ENCODE results near the genes C2orf80 and SPAG16.

GRCh38 chr2:208112989-208113317 lies 11.4 kb downstream of the CRYGD start:
- RRBS = no CpG with 5 or more reads among the region's 6 CpGs

DNA sequence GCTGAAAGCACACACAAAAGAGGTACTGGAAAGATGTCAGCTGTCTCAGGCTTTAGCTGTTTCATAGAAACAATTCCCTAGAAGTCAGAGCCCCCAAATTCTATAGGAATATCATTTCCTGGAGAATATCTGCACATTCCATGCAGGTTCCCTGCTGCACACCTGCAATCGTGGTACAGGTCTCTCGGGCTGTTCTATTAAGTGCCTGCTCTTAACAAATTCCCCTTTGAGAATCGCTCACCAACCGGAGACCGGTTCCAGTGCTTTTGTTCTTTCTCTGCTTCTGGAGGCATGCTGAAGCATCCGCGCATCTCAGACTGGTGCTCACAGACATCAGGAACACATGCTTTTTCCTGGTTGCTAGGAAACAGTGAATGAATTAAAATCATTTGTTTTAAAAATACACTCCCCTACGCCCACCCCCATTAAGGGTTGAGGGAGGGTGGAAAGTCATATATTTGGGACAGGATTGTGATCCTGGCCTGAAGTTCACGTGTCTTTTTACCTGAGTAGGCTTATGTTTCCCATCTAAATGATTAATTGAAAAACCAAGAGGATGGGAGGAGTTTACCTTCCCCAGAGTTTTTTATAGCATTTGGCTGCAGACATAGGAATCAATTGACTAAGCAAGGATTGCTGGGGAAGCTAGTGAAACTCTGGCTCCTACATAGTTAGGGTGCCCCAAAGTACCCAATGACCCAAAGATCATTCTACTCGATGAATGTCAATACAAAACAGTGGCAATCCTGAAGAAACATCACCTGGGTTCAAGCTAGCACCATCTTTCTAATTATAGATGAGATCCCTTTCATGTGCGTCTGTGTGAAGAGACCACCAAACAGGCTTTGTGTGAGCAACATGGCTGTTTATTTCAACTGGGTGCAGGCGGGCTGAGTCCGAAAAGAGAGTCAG lies at the start of gene C2orf80:
Gene C2orf80 (minus strand): TSS at position 319 of the 912 bp plus-strand sequence.
- RRBS = no CpG with 5 or more reads among the region's 13 CpGs

DNA sequence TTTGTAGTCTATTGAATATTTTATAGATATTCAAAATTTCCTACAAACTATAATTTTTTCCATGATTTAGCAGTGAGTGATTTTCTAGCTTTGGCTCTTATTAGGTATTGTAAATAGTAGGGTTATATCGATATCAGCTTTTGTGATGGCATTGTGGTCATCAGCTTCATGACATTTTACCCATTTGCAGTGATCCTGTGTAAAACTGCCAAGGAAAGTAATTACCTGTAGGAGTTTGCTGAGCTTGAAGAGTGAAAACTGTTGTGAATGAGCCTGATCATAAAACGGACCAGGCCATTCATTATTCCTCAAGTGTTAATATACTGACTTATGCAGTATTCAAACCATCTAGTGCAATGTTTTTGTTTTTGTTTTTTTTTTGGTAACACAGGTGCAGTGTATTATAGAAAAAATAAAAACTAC lies 48.6 kb upstream of the PTH2R start:
- RRBS = no CpG with 5 or more reads among the region's 2 CpGs

GRCh38 chr2:209495677-209496462 lies 72.0 kb downstream of the MAP2 start:
- RRBS = no CpG with 5 or more reads among the region's 3 CpGs

- RRBS = no CpG with 5 or more reads among the region's 6 CpGs
These were observed 41.4 kb upstream of the UNC80 start for GRCh38 chr2:209730230-209730688.

- RRBS = no CpG with 5 or more reads among the region's 18 CpGs
These were observed 927 bp downstream of the KANSL1L start for GRCh38 chr2:210170192-210170772.

DNA sequence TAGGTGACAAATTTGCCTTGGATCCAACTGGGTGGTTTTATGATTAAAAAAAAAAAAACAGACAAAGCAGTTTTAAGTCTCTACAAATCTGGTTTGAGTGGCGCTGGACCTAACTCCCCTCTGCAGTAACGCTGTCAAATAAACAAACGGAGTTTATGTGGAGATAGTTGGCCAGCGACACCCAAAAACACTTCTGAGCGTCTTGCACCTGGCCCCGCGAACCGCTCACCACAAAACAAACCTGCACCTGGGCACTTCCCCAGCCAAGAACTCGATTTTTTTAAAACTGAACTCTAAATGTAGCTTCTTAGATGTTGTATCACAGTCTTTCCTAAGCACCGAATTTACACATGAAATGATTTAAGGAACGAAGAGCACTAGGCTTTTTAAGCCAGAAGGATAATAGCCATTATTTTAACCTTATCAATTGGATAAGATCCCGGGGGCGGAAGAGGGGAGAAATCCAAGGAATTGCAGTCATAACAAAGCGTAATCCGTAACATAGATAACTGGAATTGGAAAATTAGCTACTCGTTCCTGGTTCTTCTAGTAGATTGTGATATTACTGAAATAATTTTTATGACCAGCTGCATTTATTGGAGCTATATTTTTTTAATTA lies 851 bp upstream of the KANSL1L start:
- RRBS = no CpG with 5 or more reads among the region's 16 CpGs

DNA sequence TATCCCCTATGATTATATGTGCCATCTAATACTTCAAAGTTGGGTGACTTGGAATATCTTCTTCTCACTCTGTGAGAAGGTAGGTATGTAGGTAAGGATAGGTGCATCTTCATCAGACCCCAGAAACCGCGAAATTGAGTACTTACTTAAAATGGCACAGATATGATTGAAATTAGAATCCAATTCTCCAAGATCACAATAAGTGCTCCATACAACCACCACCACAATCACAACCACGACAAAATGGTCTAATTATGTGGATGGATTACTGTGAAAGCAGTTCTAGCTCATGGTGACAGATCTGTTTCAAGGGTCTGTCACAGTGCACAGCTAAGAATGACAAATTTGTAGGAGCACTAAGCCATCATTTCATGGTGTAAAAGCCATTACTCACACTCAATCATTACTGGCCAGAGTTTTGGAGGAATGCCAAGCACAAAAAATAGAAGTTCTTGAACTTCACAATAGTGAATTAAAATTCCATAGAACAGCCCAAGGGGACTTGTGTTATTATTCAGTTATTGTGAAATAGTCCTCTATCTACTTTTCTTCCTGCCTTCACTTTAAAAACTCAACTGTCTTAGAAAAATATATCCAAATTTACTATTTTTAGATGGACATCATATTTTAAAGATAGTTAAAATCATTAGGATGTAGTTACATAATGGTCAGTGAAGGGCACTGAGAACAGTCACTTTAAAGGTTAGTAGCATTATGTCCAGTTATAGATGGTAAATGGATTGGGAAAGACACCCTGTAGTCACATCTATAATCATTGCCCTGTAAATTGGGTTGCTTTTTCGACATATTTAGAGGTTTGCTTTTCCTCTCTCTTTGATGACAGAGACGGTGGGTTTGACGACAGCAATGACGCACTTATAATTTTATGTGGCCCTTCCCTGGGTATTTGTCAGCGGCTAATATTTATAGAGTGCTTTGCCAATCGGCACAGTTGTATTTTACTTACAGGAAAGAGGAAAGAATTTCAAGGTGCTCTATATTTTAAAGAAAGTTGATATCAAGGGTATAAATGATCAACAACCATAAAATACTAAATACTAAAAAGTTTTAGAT lies 2.5 kb downstream of the CPS1 start:
- RRBS = no CpG with 5 or more reads among the region's 9 CpGs

DNA sequence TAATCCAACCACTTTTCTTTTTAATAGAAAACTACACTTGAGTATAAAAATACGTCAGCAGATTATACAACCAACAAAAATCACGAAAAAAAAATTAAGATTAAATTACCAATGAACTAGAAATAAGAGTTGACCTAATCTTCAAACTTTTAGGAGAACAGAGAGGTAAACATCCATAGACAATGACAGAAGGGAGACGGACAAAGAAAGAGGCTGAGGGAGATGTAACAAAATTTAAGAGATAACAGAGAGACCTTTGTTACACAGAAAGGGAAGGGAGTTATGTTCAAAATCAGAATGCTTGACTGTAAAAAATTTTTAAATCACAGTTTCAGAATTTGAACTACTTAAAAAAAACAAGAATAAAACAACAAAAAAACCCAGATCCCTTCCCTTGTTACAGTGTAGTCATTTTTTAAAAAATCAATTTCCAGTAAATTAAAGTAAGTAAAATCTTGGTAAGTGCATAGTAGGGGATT lies 149.8 kb downstream of the IKZF2 start:
- RRBS = no CpG with 5 or more reads among the region's 3 CpGs

- RRBS = no CpG with 5 or more reads among the region's 56 CpGs
These were observed at the start of gene SPAG16 for GRCh38 chr2:213283866-213284883. TSS of gene SPAG16 (plus strand) at chr2:213284464.

DNA sequence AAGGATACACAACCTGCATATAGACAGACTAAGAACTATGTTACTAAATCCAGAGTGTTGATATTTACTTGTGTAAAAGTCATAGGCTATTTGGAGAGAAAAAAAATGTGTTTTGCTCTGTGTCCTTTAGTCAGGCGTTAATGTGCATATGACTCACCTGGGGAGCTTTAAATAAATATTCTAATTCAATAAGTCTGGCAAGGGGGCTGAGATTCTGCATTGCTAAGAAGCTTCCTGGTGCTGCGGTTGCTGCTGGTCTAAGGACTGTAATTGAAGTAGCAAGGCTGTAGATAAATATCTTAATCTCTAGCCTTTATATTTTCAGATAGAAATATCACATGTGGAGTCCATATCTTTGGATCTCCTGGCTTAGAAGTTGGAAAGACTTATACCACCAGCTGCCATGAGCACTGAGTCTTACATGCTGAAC lies 4.7 kb downstream of the SPAG16 start:
- RRBS = no CpG with 5 or more reads among the region's 2 CpGs

DNA sequence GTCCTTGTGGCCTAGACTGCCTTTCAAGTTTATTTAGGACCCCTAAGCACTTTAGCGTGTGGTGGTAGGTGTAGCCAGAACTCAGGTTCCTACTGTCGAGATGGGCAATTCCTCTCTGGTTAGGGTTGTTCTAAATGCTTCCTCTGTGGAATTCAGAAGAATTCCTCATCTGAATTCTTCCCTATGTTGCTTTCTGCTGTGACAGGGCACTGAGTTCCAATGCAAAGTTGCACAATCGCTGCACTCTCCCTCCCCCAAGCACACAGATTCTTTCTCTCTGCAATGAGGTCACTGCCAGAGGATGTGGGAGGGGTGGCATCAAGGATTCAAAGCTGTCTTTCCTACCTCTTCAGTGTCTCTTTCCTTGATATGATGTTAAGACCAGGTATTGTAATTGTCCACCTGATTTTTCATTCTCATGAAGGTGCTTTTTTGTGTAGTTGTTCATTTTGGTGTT lies 54.9 kb downstream of the VWC2L start:
- RRBS = no CpG with 5 or more reads among the region's 3 CpGs

GRCh38 chr2:214780965-214781702 lies 28.3 kb downstream of the BARD1 start:
- RRBS = no CpG with 5 or more reads among the region's 3 CpGs

DNA sequence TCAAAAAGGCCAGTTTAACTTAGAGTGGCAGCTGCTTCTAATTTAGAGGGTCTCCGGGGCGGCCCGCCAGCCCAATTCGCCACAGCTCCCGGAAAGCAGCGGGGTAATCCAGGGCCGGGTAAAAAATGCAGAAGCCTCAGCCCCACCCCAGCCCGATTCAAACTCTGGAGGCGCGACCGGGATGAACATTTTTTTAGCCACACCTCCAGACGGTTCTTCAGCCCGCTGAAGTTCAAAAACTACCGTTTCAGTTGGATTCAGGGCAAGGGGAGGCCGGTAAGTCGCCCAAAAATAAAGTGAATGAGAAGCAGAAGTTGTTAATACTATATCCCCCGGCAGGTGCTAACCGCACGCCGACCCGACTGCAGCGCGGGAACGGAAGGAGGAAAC lies 549 bp downstream of the BARD1 start:
- RRBS = 2% methylated on average over 10 of the region's 24 CpGs

DNA sequence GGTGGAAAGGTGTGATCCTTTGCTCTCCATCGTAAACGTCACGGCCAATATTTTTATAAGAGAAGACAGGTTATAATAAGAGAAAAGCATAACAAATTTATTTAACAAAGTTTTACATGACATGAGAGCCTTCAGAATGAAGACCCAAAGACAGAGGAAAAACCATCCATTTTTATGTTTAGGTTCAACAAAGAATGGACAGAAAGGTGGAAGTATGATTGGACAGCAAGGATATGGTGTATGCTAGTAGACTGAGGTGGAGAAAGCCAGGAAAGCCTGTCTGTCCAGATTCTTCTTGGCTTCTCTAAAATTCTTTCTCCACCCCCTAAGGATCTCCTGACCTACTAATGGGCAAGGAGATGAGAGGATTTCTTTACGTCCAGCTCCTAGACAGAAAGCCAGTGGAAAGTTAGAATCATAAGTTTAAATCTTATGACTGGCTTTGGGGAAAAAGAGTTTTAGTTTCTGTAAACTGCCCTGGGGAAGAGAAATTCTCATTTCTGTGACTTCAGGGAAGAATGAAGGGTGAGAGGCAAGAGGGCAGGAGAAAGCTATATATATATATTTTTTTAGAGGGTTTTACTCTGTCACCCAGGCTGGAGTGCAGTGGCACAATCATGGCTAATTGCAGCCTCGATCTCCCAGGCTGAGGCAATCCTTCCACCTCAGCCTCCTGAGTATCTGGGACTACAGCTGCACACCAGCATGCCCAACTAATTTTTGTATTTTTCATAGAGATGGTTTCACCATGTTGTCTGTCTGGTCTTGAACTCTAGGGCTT lies 3.1 kb downstream of the ATIC start:
- RRBS = no CpG with 5 or more reads among the region's 5 CpGs

DNA sequence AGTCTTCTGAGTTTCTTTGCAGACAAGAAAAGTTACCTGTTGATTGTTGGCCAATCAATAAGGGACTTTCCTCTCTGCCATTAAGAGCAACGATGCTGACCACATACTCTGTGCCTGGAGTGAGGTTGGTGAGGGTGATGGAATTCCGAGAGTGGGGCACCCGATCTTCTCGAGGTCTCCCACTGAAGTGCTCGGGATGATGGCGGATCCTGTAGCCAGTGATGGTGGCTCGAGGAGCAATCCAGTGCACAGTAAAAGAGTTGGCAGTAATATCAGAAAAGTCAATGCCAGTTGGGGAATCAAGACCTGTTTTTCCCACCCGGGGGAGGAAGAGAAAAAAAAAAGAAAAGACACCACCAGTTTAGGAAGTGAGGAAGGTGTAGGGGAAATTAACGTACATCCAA lies 49.2 kb downstream of the FN1 start:
- RRBS = no CpG with 5 or more reads among the region's 9 CpGs

DNA sequence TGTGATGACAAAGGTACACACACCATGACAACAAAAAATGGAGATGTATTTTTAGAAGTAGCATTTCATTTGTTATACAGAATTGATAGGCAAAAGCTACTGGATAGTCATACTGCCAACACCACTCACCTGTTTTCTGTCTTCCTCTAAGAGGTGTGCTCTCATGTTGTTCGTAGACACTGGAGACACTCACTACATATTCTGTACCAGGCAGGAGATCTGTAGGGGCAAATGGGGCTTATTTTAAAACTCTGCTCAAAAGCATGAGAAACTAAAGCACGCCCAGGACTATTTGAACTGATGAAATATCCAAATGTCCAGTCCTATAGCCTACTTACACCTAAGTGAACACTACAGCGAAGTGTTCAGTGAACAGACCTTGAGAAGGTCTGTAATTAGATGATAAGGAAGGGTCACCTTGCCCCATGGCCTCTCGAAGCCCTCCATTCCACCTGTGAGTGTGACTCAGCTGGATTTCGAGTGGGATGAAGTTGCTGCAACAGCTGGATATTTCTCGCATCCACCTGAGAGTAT lies 47.7 kb downstream of the FN1 start:
- RRBS = no CpG with 5 or more reads among the region's 6 CpGs

Data from choroid plexus epithelial cell (primary cell).